ENCODE results near the gene MAPK4.

DNA sequence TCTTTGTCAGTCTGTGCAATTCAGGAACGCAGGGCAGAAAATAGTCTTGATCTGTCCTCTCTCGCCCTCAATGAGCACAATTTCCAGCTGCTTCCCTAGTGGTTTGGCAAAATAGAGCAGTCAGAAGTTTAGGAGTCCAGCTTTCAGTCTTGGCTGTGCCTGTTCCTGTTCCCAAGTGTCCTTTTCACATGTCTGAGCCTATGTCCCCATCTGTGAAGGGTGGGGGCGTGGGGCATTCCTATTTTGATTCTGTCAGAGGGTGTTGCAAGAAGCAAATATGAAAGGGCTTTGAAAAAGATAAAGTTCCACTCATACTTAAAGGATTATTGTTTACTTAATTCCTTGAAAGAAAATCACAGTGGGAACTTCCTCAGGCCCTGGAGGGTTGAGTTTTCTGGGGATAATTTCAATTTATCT is 83.7 kb downstream of the ACAA2 start:
- PRO-cap = no peak
- RAMPAGE, long total RNA, 5 experiments = no peak in any of the 5 experiments
- RRBS = no CpG with 5 or more reads among the region's 3 CpGs

DNA sequence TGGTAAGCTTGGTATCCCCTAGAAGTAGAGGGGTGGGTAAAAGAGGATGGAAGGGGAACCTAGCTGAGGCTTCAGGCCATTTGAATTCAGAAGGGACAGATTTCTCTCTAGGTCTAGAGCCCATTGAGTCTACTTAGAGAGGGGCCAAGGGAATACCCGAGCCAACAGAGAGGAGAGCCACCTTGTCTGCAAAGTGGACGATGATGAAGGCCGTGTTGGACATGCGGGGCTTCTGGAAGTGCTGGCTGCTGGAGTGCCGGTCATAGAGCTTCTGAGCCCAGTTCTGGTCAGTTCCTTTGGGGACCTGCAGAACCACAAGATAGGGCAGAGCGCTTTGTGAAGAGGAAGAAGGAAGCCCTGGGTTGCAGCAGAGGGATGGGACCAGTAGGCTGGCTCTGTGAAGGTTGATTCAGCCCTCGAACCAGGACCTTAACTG is 140.8 kb upstream of the ACAA2 start:
- PRO-cap = no peak
- RAMPAGE, long total RNA, 5 experiments = start-site peak on the minus strand in 1 of 5 experiments, centred at position 224 of the sequence, 24 reads per replicate
- RRBS = no CpG with 5 or more reads among the region's 7 CpGs

GRCh38 chr18:50083745-50084187 is 111.2 kb downstream of the MYO5B start:
- PRO-cap = no peak
- RAMPAGE, long total RNA, 5 experiments = no peak in any of the 5 experiments
- RRBS = no CpG with 5 or more reads among the region's 3 CpGs

DNA sequence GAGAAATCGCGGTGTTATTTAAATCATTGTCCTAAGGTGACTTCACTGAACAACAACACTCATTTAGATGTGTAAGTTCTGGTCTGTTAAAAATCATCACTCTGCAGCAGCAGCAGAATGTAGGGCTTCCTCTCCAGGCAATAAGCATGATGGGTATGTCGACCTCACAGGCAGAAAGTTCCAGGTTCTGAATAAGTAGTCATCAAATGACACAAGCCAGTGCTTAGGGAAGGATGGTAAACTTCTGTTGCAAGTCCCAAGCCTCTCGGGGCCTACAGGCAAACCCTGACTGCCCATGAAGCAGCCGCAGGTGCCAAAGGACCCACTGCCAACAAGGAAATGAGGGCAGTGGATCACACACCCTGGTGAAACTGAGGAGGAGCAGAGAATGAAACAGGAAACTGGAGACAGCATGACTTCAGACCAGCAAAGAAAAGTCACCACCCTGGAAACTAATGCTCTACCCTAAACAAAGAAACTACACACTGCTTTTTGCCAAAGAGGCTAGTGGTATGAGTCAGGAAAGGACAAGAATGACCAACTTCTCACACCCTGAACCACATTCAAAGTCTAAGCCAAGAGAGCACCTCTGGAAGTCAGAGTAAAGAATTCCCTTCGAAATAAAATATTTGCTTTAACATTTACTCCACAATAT is 97.3 kb downstream of the MYO5B start:
- PRO-cap = bidirectional peak, plus-strand start at position 566 of the sequence, minus-strand start at position 341 of the sequence
- RAMPAGE, long total RNA, 5 experiments = no peak in any of the 5 experiments
- RRBS = no CpG with 5 or more reads among the region's 6 CpGs

DNA sequence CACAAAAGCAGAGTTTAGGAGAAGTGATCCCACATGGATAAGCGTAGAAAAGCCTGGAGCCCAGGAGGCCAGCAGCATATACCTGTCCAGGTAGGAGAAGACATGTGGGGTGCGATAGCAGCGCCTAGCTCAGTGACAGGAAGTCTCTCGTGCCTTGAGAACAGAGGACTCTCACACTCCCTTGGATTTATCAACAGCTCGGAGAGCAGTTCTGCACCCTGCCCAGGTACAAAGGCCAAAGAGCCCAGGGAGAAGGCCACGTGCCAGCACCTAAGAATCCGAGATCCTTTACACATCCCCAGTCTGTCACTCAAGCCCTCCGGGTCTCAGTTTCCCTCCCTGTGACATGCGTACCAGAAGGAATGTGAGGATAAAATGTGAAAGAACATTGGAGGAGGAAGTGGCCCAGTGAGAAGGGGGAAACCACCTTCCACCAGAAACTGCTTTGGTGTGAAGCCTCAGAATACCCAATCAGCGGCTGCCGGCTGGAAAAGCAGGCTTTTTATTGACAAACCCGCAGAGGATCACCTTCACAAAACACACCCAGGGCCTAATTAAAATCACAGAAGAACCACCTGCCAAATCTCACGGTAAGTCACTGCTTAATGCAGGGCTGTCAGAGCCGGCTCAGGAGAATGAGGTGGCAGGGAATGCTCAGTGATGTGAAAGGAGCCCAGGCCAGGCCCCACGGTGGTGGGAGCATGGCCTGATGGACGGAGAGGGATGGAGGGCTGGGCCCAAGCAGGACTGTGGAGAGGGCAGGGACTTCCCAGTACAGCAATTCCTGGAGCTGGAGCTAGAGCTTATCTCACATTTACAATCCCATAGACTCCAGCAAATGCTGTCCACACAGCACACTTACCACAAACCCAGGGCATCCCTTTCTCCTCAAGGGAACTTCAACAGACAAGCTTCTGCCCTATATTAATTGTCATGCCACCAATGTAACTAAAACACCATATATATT is 66.2 kb downstream of the MYO5B start:
- PRO-cap = no peak
- RAMPAGE, long total RNA, 5 experiments = no peak in any of the 5 experiments
- RRBS = no CpG with 5 or more reads among the region's 16 CpGs

DNA sequence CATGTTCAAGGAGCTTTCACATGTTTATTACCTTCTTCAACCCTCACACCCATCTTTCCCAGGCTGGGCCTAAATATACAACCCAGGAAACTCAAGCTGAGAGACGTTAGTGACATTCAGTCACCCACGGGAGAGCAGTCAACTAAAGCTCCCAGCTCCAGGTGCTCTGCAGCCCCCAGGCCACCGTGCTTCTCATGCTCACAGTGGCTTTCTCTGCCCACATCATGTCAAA is 35.7 kb downstream of the MYO5B start:
- PRO-cap = no peak
- RAMPAGE, long total RNA, 5 experiments = no peak in any of the 5 experiments
- RRBS = no CpG with 5 or more reads among the region's 3 CpGs

DNA sequence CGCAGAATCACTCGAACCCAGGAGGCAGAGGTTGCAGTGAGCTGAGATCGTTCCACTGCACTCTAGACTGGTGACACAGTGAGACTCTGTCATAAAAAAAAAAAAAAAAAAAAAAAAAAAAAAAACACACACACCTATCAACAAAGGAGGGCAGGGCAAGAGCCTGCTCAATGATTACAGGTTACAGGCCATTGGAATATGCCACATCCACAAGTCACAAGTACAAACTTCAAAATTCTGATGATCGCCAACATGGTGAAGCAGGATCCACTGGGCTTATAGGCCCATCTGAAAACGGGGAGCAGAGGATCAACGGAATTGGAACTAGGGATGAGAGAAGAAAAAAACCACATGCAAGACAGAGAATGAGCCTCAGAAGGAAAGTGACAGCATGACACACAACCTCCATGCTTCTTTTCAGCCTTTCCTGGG is 6.2 kb downstream of the MYO5B start:
- PRO-cap = no peak
- RAMPAGE, long total RNA, 5 experiments = no peak in any of the 5 experiments
- RRBS = no CpG with 5 or more reads among the region's 6 CpGs

GRCh38 chr18:50267948-50268966 is 2.0 kb upstream of the CFAP53 start:
- PRO-cap = unidirectional peak, plus-strand start at chr18:50268120; unidirectional peak, minus-strand start at chr18:50268362; unidirectional peak, minus-strand start at chr18:50268582
- RAMPAGE, long total RNA, 5 experiments = no peak in any of the 5 experiments
- RRBS = 16% methylated on average over 23 of the region's 58 CpGs

DNA sequence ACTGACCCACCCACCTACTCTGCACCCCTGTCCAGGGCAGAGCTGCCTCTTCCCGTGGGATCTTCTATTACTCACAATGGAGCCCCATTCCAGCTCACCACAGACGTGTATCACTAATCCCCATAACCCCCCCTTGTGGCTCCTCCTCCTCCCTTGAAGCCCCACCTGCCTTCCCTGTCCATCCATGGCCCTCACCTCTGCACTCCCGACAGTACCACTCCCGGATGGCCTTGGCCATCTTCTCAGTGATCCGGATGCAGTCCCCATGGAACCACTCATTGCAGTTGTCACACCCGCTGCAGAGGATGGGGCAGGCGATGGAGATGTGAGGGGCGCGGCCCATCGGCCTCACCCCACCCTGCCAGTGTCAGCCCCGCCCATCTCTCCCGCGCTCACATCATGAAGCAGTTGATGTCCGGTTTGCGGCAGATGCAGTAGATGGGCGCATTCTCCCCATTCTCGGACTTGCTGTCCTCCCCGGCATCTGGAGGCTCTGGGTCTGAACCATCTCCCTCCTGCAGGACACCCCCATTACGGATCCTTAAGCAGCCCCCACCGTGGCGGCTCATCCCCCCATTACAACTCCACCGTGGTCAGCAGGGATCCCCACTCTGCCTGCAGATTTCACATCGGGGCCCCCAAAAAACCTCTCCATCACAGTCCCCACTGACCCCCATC is 1.0 kb downstream of the CXXC1 start:
- PRO-cap = no peak
- RAMPAGE, long total RNA, 5 experiments = start-site peak on the minus strand in 3 of 5 experiments, centred at positions 244 to 518 of the sequence, 8 to 23 reads per replicate
- RRBS = 17% methylated on average over 5 of the region's 23 CpGs

- PRO-cap = unidirectional peak, plus-strand start at chr18:50307961
- RAMPAGE, long total RNA, 5 experiments = no peak in any of the 5 experiments
- RRBS = no CpG with 5 or more reads among the region's 25 CpGs
These were observed 20.1 kb upstream of the CXXC1 start for GRCh38 chr18:50307506-50308085.

- PRO-cap = bidirectional peak, plus-strand start at chr18:50560107, minus-strand start at chr18:50559944
- RAMPAGE, long total RNA, 5 experiments = no peak in any of the 5 experiments
- RRBS = 3% methylated on average over 100 of the region's 117 CpGs
These were observed at the start of gene MAPK4 for GRCh38 chr18:50559317-50560361. MAPK4 (plus strand) TSS chr18:50560087.

- PRO-cap = no peak
- RAMPAGE, long total RNA, 5 experiments = no peak in any of the 5 experiments
- RRBS = no CpG with 5 or more reads among the region's 6 CpGs
These were observed 90.8 kb downstream of the MAPK4 start for GRCh38 chr18:50650597-50651172.

DNA sequence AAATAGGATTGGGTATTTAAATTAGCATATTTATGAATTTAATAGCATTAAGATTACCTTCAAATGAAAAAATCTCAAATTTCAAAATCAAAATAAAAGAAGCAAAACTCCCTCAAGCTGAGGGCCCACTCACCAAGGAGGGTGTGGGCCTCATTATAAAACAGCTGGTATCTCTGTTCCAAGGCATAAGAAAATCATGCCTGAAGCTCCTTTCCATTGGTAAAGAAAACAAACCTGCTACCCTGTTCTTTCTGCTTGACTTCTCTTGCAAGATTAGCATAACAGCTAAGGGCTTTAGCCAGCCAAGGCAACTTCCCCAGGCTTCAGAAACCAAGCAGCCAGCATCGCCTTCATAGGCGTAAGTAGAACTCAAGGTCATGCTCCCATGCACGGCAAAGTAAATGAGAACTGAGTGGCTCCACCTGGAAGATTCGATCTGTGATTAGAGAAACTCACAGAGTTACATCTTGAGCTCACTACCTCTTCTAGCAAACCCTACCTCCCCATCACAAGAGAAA is 3.1 kb downstream of the MRO start:
- PRO-cap = no peak
- RAMPAGE, long total RNA, 5 experiments = no peak in any of the 5 experiments
- RRBS = no CpG with 5 or more reads among the region's 4 CpGs

GRCh38 chr18:51184980-51185714 is 12.3 kb downstream of the MEX3C start:
- PRO-cap = no peak
- RAMPAGE, long total RNA, 5 experiments = start-site peak on the minus strand in 1 of 5 experiments, at chr18:51185206-51185899 at its widest, 7 reads per replicate
- RRBS = no CpG with 5 or more reads among the region's 4 CpGs

DNA sequence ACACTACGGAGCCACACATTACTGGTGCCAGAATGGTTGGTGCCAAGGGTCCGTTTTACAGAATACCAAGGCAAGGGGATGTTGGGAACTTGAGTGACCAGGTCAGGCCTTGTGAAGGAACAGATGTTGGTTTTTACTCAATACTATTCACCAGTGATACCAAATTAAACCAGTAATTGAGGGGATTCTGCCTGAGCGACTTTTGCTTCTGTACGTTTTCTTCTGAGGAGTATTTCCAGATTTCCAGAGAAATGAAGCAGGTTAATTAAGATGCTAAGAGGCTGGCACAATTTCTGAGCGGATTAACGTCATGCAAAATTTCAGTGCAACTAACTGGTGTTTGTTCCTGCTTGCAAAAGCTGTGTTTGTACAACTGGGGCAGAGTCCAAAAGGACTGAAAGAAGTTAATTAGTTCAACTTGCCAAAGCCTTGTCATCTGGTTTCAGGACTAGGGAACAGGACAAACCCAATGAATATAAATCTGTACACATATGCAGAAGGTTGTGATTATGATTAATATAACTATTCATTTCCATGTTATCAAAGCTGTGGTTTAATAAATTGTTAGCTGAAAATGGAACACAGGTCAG is 432.1 kb upstream of the DCC start:
- PRO-cap = no peak
- RAMPAGE, long total RNA, 5 experiments = no peak in any of the 5 experiments
- RRBS = no CpG with 5 or more reads among the region's 6 CpGs

DNA sequence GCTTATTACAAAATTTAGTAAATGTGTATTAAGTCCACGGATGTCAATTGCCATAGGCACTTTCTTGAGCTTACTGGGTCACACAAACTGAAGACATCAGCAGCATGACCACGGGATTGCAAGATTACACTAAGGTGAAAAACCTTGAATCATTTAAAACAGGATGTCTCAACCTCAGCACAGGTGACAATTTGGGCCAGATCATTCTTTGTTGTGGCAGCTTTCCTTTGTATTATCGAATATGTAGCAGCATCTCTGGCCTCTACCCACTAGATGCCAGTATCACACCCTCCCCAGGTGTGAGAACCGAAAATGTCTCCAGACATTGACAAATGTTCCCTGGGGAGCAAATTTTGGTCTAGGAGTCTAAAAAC is 1.4 kb downstream of the MBD2 start:
- PRO-cap = no peak
- RAMPAGE, long total RNA, 5 experiments = no peak in any of the 5 experiments
- RRBS = no CpG with 5 or more reads among the region's 4 CpGs

DNA sequence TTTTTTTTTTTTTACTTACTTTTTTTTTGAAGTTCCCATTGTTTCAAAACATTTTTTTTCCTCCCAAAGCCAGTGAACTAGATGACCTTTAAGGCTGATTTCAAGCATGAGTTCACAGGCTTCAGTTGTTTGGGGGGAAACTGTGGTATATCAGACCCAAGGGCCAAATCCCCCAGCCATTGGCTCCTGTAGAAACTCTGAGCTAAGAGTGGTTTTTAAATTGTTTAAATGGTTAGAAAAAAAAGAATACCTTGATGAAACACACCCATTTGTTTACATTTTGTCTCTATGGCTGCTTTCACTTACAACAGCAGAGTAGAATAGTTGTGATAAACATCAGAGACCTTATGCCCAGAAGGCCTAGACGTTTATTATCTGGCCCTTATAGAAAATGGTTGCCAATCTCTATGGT is 17.3 kb upstream of the POLI start:
- PRO-cap = no peak
- RAMPAGE, long total RNA, 5 experiments = no peak in any of the 5 experiments
- RRBS = no CpG with 5 or more reads among the region's 1 CpG

GRCh38 chr18:54531283-54532056 is 59.6 kb upstream of the DYNAP start:
- PRO-cap = no peak
- RAMPAGE, long total RNA, 5 experiments = no peak in any of the 5 experiments
- RRBS = no CpG with 5 or more reads among the region's 5 CpGs

DNA sequence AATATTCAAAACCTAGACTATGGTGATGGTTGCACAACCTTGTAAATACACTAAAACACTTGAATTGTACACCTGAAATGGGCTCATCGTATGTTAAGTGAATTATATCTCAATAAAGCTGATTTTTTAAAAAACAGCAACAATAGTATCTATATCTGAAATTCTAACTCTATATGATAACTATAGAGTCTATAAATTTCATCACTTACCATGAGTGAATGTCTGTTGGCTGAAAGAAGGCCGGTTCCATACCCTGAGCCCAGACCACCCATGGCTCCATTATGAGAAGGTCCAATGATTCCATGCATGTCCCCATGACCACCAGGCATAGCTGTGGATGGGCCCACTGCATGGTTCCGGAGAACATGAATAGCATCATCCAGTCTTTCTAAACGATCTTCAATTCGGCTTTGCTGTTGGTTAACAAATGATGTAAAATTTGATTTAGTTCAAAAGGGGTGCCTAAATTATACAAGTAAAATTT is 295.1 kb upstream of the CCDC68 start:
- PRO-cap = no peak
- RAMPAGE, long total RNA, 5 experiments = start-site peak on the minus strand in 2 of 5 experiments, centred at positions 309 to 314 of the sequence, 13 to 25 reads per replicate
- RRBS = 89% methylated on average over 2 of the region's 5 CpGs

DNA sequence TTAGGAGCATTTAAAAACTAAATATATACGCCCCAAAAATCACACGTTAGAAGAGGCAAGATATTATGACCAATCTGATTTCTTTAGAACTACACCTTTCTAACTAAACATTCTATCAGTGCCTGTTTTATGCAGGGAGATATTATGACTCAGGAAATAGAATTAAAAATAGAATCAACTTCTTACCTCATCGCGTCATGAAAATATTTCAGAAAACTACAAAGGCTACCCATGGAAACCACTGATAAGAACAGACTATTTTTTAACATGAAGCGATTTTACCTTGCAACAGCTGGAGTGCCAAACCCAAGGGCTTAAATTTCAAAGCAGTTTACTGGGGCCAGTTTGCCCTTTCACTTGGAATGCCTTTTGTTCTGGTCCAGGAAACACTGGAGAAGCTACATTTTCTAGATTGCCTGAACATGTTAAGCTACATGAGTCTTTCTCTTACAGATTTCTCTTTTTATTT is 304.8 kb upstream of the CCDC68 start:
- PRO-cap = no peak
- RAMPAGE, long total RNA, 5 experiments = no peak in any of the 5 experiments
- RRBS = no CpG with 5 or more reads among the region's 5 CpGs

Measured in stomach (tissue), 7 donors.